Karpas-422 (cell line): ENCODE measurements around the gene RNFT2.

DNA sequence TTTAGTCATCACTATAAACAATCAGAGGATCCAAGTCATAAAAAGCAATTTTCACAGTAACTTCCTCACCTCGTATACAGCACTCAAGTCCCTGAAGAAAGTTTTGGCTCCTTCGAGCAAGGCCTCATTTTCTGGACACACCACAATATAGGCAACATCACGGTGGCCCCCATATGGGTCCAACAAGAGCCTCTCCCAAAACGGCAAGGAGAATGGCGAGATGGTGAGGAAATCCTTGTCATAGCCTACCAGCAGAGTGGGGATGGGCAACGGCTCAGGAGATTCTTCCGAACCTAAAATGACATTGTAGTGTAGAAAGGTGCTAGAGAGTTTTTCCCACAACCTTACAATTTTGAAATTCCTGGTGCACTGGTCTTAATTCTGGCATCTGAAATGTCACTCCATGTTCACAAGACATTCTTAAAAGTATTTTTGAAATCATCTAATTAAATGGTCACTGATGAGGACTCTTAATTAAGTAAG is 291.3 kb downstream of the MED13L start:
- PRO-cap = no peak
- RAMPAGE, long total RNA = no peak

GRCh38 chr12:116004245-116004789 is 273.2 kb downstream of the MED13L start:
- PRO-cap = no peak
- RAMPAGE, long total RNA = no peak

DNA sequence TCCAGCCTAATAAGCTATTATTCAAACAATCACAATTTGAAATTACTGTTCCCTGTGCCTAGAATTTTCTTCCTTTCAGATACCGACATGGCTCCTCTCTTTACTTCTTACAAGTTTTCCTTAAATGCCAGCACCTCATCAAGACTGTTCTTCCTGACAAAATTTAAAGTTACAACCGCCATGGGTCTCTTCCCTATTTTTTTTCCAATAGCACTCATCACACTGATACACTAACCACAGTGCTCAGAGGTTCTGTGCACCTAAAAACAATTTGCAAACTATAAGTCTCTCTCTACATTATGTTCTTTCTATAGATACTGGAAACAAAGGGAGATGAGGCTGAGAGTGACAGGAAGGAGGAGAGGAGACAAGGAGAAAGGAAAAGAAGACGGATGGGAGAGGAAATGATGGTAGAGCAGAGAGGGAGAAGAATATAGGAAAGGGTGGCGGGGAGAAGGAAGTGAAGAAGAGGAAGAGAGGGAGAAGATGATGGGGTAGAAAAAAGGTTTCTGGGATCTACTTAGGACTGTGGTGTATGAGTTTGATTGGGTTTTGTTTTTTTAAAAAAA is 244.9 kb downstream of the MED13L start:
- PRO-cap = no peak
- RAMPAGE, long total RNA = no peak

- PRO-cap = no peak
- RAMPAGE, long total RNA = no peak
These were observed 197.5 kb downstream of the MED13L start for GRCh38 chr12:116079854-116080457.

- PRO-cap = no peak
- RAMPAGE, long total RNA = no peak
These were observed 133.2 kb downstream of the MED13L start for GRCh38 chr12:116144298-116144628.

DNA sequence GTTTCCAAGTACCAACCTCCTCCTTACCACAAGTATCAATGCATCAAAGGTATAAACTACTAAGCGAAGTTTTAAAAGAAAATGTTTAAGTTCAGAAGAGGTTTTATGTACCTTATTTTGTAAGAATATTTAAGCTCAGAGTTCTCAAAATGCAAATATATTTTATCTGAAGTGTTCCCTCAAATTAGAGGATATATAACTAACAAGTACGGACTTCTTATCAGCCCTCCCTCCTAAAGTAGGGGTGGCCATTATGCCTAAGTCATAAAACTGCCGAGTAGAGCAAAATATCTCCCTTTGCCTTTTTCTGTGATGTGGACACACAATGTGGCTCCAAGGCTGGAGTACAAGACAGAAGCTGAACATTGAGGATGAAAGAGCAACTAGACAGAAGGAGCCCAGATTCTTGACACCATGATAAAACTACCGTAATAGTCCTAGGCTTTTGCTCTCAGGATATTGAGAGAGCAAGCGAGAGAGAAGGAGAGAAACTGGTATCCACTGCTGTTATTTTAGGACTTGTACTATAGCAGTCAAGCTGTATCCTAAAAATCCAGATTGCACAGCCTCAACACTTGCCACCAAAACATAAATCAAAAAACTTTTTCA is 120.9 kb downstream of the MED13L start:
- PRO-cap = no peak
- RAMPAGE, long total RNA = no peak

DNA sequence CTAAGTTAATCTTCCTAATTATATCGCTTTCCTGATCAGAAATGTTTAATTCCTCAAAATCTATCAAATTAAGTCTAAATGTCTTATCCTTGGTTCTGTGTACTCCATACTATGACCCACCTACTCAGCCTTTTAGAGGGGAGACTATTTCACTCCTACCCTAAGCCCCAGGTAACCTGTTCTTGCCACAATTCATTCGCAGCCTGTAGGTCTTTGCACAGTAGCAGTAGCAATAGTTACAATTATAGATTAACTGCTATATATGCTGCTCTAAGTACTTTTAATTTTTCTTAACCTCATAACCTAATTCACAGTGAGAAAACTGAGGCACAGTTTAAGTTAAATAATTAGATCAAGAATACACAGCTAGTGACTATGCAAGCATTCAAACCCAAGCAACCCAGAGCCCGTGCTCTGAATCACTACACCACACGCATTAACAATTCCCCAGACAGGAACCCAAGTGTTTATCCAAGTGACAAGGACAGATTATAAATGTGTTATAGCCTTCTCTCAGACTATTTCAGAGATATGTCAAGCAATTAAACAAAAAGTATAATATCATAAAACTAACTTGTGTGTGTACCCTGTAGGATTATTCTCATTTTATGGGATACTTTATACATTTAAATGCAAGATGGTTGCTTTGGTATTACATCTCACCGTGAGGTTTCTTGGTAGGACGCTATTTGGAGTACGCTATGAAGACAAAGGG is 43.9 kb downstream of the MED13L start:
- PRO-cap = no peak
- RAMPAGE, long total RNA = no peak

DNA sequence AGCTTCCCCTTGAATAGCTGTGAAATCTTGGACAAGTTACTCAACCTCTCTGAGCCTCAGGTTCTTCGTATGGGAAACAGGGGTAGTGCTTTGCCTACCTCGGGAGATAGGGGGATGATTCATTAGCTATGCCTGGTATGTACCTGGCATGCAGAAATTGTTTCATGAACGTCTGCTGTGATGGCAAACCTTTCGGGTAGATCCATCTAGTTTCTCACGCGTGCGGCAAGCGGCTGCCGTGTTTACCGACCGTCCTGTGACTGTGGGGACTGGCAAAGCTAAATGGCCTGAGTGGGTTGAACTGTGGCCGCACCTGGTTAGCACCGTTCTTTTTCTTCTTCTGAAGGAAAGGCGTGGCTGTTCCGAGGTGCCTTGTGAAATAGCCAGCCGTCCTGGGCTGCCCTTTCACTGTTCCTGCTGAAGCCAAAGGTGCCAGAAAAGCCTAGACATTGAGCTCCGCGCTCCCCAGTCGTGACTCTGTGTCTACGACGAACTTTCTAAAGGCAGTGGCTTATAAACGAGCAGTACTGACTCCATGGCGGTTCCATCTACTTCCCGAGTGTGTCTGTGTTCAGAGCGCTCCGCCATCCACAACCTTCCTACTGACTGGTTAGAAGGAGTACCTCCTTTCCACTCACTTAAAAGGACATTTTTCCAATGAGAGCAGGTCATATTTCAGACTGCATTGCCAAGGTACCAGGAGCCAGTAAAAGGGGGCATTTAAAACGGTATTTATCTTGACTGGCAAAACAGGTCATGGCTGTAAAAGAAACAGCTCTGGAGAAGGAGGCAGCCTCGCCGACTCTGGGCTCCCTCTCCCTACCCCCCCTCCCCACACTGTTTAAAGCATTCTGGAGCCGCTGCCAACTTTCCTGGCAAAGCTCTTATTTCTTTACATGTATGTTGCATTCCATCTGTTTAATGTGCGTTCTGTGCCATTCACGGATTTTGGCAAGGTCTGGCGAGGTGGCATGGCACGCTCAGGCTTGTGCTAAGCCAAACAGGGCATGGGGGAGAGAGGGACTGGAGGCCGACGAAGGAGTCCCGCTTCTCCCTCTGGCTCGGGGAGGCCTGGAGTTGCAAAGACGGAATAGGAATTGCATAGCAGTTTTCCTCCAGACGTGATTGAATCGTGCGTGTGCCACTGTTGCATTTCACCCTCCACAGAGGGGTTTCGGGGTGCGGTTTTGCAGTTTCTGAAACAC is 40.9 kb upstream of the MED13L start:
- PRO-cap = no peak
- RAMPAGE, long total RNA = no peak

DNA sequence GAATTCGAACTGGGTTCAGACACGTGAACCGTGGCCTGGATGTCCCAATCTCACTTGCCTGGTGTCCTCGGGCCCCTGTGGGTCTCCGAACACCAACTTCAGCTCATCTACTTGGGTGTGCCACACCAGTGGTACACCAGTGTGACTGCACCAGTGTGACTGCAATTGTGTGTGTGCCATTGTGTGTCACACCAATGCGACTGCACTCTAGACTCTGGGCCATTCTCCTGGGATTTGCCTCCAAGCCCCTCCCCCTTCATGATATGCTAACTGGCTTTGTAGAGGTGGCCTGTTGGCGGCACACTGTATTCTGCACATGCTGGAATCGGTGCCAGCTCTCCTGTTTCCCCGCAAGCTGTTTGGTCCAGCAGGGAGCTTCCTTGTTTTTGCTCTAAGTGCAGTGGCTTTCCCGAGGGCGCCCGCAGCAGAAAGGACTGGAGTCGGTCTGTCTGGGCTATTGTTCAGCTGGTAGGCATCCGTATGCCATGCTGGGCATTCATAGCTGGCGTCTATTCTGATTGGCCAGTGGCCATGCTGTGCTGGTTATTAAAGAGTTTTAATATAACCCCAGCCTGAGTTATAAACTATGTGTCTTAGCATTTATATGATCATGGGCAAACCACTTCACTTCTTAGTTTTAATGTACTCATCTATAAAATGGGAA is 88.9 kb upstream of the MED13L start:
- PRO-cap = no peak
- RAMPAGE, long total RNA = no peak

DNA sequence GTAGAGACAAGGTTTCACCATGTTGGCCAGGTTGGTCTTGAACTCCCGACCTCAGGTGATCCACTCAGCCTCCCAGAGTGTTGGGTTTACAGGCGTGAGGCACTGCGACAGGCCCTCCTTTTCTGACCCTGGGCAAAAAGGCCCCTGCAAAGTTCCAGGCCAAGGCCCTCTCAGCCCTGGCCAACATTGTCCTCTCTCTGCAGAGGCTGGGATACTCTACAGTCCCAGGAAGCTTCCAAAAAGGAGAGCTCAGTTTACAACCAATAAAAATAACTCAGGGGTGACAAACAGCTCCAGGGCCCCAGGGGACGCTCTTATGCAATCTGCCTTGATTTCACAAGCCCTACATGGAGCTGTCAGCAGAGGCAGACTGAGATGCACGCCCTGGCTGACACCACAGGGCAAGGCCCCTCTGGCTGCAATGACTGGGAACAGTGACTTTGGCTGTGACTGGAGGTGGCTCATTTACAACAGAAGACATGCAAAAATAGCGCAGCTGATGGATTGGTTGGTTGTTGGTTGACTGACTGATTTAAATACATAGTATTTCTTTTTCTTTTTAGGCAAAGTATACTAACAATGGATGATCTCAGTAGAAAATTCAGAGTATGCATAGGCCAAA is 129.0 kb upstream of the MED13L start:
- PRO-cap = no peak
- RAMPAGE, long total RNA = no peak

- PRO-cap = no peak
- RAMPAGE, long total RNA = no peak
These were observed 33.2 kb downstream of the MAP1LC3B2 start for GRCh38 chr12:116591911-116593176.

GRCh38 chr12:116610917-116611618 is 51.9 kb downstream of the MAP1LC3B2 start:
- PRO-cap = no peak
- RAMPAGE, long total RNA = no peak

DNA sequence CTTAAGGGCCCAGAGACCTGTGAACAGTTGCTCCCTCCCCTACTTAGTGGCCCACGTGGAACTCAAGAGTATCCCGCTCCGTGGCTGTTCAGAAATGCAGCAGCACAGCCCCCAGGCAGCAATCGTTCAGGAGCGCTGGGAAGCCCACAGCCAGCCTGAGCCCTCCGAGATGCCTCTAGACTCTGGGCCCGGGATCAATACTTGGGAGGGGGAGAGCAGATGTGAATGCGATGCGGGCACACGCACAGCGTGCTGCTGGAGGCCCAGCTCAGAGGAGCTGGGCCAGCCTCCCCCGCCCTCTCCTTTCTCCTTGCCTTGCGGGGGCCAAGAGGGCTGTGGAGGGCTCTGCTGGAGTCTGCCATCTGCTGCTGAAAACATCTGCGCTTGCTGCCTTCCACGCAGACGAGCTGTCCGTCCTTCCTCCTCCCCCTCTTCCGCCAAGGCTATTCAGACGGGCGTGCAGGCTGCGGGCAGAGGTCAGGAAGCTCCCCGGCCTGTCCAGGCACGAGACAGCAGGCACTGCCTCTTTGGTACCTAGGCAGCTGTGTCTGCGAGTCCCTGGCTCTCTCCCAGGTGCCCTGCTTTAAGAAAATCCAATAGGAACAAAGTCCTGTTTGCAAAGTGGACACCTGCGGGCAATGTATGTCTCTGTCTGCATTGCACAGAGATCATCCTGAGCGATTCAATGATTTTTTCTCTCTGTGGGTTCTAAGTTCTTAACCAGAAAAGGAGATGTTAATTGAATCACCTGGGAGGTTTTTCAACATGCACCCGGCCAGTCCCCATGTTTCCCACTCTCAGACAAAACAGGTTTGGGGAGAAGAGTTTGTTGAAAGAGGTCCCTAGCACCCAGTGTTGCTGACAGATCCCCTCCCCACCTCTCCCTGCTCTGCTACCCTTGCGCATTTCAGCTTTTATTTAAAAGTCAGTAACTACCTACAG is 75.1 kb downstream of the SPRING1 start:
- PRO-cap = no peak
- RAMPAGE, long total RNA = no peak

DNA sequence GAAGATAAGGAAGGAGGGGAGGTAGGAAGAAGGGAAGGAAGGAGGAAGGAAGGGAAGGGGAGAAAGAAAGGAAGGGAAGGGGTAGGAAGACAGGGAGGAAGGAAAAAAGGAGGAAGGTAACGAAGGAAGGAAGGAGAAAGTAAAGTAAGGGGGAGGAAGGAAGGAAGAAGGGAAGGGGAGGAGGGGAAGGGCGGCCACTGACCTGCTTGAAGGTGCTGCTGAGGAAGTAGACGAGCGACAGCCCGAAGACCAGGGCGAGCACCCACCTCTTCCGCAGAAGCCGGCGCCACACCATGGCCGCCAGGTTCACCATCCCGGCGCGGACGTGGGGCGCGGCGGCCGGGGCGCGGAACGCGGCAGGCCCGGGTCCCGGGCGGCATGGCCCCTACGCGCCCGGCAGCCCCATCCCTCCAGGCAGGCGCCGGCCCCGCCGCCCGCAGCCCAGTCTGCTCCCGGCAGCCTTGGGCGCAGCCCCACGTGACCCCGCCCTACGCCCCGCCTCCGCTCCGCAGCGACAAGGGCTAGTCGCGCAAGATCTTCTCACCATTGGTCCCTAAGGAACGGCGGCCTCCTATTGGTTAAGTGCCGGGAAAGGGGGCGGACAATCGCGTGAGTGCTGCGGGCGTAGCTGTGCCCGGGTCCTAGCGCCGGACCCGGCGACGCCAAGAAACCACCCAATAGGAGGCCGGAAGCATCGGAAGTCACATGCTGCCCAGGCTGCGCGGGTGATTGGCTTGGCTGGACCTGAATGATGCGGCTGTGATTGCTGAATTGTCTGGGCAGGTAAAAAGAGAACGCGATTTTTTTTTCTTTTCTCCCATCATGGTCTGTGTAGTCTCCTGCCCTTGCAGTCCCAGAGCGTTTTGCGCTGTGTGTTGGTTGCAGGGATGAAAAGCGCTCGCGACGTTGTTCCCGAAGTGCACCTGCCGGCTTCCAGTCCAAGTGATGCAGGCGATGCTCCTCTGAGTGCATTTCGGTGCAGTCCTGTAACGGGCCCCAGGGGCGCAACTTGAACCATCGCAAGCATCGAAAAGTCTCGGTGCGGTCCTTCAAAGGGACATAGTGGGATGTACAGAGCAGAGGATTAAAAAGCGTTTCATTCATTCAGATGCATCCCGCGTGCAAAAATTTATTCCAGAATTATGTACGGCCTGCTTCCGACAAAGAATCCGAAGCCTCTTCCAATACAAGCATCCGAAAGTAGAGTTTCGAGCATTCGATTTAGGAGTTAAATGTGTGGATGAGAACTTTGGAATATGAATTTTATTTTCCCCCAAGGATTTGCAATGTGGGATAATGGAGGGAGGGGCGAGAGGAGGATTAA is at the start of gene RNFT2:
TSS of gene RNFT2 (plus strand) at position 728 of the 1,324 bp plus-strand sequence.
- PRO-cap = bidirectional peak, plus-strand start at position 704 of the sequence, minus-strand start at position 436 of the sequence
- RAMPAGE, long total RNA = no peak

GRCh38 chr12:116818835-116819830 is 62.1 kb downstream of the HRK start:
- PRO-cap = bidirectional peak, plus-strand start at chr12:116819451, minus-strand start at chr12:116819393
- RAMPAGE, long total RNA = no peak

DNA sequence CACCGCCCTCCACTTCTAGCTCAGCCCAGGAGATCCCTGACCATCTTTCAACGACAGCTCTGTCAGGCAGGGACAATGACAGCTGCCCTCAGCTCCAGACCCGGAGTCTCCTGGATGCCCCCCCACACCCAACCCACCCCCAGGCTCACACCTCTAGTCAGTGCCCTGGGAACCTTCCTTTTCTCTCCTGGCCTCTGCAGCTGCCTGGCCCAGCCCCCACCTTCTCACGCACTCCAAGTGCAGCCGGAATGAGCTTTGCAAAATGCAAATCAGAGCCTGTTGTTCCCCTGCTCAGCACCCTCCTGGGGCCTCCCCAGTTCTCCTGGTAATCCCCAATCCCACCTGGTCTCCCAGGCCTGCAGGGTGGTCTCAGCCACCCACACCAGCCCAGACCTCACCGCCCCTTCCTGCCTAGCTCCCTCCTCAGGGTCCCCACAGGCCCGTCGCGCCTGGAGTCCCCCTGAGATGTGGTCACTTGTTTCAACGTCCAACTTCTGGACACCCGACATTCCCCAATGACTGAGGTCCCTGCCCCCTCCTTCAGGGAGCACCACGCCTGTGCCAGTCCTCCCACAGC is 46.5 kb downstream of the TESC start:
- PRO-cap = no peak
- RAMPAGE, long total RNA = no peak

- PRO-cap = no peak
- RAMPAGE, long total RNA = no peak
These were observed 11.1 kb downstream of the FBXO21 start for GRCh38 chr12:117179187-117179510.

DNA sequence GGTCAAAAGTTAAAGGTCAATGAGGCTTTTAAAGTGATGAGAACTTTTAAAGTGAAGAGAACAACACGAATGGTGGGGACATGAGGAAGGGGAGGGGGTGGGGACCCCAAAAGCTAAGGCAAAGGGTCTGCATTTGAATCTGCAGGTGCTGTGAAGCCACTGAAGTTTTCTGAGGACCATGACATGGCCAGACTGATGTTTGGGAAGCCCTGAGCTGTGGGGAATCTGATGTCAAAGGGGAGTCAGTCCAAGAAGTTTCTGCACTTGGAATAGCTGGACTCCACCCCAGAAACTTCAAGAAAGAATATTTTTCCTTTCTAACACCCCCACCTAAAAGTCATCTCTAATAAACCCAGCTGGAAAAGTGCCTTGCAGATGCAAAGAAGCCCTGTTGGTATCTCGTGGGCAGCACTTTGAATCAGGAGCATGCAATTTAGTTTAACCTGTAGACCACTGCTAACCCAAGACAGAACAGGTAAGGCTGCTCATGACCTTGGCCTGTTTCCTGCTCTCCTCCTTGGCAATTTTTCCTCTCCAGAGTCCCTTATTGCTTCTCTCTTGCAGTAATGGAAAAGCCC is 200.8 kb upstream of the NOS1 start:
- PRO-cap = no peak
- RAMPAGE, long total RNA = no peak

DNA sequence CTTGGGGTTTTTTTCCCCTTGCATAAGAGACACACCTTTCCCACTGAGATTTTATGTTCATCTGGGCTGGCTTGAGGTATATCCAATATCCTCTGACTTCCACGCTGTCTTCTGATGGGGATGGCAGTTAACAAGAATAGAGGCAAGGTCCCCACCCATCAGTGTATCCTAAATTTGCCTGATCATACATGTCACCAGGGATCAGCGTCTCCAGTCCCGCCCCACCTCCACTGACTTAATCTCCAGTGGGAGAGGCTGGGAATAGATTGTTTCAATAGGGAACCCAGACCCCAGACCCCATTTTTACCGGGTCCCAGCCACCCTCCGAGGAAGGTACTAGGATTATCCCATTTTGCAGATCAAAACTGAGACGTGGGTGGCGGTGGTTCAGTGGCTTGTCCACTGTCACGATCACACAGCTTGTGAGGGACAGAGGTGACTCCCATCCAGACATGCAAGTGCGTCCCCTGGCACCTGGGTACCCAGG is 742 bp downstream of the WSB2 start:
- PRO-cap = no peak
- RAMPAGE, long total RNA = no peak

GRCh38 chr12:118479667-118479873 is 103.2 kb downstream of the SUDS3 start:
- PRO-cap = no peak
- RAMPAGE, long total RNA = no peak